Testis (tissue), 5 donors: ENCODE measurements around a stretch of chr5.

DNA sequence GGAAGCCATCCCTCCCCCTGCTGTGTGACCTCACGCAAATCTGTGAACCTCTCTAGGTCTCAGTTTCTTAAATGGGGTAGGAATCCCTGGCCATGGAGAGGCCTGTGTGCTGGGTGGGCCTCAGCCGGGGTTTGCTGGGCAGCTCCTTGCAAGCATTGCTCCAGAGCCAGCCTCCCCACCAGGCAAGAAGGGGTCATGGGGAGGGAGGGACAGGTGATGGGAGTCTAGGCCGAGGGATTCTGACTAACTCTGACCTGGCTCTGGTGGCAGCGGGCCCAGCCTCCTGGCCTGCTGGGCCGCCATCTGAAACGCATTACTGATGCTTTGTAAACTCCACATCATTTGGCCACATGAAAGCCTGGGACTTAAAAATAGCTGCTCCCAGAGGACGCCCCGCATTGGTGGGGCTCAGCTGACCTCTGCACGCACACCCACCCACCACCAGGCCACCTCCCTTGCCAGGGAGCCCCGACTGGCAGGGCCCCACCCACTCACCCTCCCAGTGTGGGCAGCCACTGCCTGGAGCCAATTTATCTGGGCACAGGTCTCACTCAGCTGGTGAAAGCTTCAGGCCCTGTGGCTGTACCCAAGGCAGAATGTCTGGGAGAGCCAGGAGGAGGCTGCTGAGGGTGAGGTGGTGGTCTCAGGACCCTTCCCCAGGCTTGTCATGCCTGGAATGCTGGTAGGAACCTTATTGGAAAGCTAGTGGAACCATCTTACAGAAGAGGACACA is 10.6 kb downstream of the TCF7 start:
- PRO-cap, 3 experiments, result no peak in any of the 3 experiments
- RAMPAGE, long total RNA, 2 experiments, result no peak in any of the 2 experiments
- RRBS, result no CpG with 5 or more reads among the region's 10 CpGs

GRCh38 chr5:134129207-134129938 is 14.9 kb downstream of the TCF7 start:
- PRO-cap, 3 experiments, result no peak in any of the 3 experiments
- RAMPAGE, long total RNA, 2 experiments, result no peak in any of the 2 experiments
- RRBS, result no CpG with 5 or more reads among the region's 15 CpGs

DNA sequence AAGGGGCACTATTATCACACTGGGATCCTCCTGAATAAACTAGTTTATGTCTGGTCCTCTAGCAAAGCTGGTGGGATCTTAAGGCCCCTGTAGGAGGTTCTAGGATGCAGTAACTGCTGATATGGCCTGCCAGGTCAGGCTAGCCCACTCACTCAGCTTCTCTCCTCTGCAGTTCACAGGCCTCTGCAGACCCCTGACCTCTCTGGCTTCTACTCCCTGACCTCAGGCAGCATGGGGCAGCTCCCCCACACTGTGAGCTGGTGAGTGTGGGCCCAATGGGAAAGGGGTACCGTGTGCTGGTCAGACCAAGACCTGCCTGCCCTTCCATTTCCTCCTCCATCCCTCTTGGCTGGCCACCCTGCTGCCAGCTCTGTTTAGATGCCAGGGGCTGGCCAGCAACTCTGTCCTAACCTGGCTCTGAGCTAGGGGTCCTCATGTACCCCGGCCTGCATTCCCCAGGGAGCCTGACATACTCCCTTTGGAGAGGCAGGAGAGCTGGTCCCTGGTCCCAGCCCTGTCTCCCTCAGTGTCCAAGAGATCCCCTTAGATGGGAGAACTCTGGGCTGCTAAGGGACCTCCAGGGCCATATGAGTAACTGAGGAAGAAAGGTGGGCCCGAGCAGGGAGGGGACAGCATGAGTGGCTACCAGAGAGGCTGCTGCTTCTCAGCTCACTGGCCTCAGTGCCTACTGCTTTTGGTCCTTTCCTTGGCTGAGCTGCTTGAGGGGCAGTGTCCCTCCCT is 24.5 kb downstream of the TCF7 start:
- PRO-cap, 3 experiments, result no peak in any of the 3 experiments
- RAMPAGE, long total RNA, 2 experiments, result no peak in any of the 2 experiments
- RRBS, result no CpG with 5 or more reads among the region's 3 CpGs

DNA sequence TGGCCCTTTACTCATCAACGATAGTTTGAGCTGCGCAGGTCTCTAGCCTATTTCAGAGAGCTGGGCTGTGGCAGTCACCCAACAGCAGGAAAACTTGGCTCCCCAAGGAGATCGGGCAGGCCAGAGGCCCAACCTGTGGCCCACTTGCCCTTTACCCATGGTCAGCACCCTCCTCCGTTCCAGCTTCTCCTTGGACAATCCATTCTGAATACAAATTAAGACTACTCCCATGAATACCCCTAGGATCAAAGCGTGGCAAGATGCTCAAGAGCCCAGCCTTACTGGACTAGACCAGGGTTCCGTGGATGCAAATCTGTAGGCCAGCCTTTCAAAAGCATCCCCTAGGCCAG is 25.2 kb downstream of the TCF7 start:
- PRO-cap, 3 experiments, result no peak in any of the 3 experiments
- RAMPAGE, long total RNA, 2 experiments, result no peak in any of the 2 experiments
- RRBS, result no CpG with 5 or more reads among the region's 6 CpGs

DNA sequence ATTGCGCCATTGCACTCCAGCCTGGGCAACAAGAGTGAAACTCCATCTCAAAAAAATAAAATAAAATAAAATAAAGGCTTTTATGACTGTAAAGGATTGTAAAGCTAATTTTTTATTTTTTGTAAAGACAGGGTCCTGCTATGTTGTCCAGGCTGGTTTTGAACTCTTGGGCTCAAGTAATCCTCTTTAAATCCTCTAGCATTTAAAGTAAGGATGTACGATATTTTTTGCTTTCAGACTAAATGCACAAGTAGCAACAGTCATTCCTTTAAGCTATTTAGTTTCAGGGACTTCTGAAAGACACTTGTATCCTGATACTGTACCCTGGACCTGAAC is 6.7 kb downstream of the SKP1 start:
- PRO-cap, 3 experiments, result no peak in any of the 3 experiments
- RAMPAGE, long total RNA, 2 experiments, result no peak in any of the 2 experiments
- RRBS, result no CpG with 5 or more reads among the region's 2 CpGs

- PRO-cap, 3 experiments, result no peak in any of the 3 experiments
- RAMPAGE, long total RNA, 2 experiments, result no peak in any of the 2 experiments
- RRBS, result no CpG with 5 or more reads among the region's 8 CpGs
Observed at GRCh38 chr5:134175676-134176076, 1.1 kb downstream of the SKP1 start.

DNA sequence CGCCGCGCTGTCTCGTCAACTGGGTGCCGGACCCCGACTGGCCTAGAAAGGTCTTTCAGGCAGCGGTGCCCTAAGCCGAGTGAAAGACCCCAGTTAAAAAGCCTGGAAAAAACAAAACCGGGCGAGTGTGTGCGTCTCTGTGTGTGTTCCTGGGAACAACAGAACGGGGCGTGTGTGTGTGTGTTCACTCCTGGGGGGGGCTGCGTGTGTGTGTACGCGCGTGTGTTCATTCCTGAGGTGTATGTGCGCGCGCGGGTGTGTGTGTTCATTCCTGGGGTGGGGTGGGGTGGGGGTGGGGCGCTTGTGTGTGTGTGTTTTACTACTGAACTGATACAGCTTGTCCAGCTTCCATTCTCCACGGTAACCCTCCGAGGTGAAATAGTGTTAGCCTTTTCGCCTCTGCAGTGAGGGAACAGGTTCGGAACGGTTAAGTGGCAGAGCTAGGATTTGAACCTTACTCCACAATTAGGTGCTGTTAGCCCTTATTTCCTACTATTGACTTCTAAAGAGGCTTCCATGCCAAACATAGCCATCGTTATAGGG is 497 bp upstream of the SKP1 start:
- PRO-cap, 3 experiments, result peak in 3 of 3 experiments; most common plus-strand start position 295 of the sequence (in 1); most common minus-strand start position 243 of the sequence (in 3)
- RAMPAGE, long total RNA, 2 experiments, result no peak in any of the 2 experiments
- RRBS, result 2% methylated on average over 7 of the region's 28 CpGs

DNA sequence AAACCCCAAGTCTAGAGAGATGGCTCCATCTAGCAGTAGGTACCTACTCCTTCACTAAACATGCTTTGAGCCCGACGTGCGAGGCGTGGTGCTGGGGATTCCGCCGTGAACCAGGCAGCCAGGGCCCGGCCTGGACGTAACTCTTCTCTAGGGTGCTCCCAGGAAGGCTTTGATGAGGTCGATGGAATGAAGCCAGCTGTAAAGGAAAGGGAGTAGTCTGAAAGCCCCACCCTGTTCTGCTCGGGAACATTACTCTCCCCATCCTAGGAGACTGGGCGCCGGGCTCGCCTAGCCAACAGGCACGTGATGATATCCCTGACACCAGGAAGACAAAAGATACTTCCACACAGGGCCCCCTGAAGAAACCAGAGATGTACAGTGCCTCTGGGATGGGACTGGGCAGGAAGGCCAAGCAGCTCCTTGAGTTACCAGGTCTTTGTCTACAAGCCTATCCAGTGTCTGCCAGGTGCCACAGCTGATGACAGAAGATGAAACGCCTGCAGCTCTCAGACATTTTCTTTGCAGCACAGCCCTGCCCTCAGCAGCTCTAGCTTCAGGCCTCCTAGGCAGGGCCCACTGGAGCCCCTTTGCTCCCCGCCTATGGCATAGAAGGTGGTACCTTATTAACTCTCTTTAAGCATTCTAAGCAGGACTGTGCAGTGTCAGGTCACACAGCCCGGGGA is 1.1 kb upstream of the SKP1 start:
- PRO-cap, 3 experiments, result peak in 2 of 3 experiments; most common minus-strand start position 171 of the sequence (in 1)
- RAMPAGE, long total RNA, 2 experiments, result no peak in any of the 2 experiments
- RRBS, result 17% methylated on average over 1 of the region's 17 CpGs

- PRO-cap, 3 experiments, result no peak in any of the 3 experiments
- RAMPAGE, long total RNA, 2 experiments, result no peak in any of the 2 experiments
- RRBS, result no CpG with 5 or more reads among the region's 4 CpGs
Observed at GRCh38 chr5:134203923-134204246, 22.0 kb downstream of the PPP2CA start.

DNA sequence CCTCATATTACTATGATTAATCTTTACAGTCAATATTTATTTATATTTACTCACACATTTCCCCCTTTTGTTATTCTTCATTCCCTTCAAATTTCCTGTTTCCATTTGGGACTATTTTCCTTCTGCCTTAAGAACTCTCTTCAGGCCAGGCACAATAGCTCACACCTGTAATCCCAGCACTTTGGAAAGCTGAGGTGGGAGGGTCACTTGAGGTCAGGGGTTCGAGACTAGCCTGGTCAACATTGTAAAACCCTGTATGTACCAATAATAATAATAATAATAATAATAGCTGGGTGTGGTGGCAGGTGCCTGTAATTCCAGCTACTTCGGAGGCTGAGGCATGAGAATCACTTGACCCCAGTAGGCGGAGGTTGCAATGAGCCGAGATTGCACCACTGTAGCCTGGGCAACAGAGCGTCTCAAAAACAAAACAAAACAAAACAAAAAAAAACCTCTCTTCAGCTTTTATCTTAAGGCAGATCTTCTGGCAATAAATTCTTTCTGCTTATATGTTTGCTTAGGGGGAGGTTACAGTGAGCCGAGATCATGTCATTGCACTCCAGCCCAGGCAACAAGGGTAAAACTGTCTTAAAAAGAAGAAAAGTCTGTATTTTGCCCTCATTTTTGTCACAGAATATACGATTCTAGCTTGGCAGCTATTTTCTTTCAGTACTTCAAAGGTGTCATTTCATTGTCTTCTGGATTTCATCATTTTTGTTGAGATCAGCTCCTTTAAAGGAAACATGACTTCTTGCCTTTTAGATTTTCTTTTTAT is 53.7 kb upstream of the PPP2CA start:
- PRO-cap, 3 experiments, result no peak in any of the 3 experiments
- RAMPAGE, long total RNA, 2 experiments, result no peak in any of the 2 experiments
- RRBS, result no CpG with 5 or more reads among the region's 7 CpGs

GRCh38 chr5:134335921-134336229 is 31.1 kb downstream of the CDKL3 start:
- PRO-cap, 3 experiments, result no peak in any of the 3 experiments
- RAMPAGE, long total RNA, 2 experiments, result no peak in any of the 2 experiments
- RRBS, result no CpG with 5 or more reads among the region's 5 CpGs

DNA sequence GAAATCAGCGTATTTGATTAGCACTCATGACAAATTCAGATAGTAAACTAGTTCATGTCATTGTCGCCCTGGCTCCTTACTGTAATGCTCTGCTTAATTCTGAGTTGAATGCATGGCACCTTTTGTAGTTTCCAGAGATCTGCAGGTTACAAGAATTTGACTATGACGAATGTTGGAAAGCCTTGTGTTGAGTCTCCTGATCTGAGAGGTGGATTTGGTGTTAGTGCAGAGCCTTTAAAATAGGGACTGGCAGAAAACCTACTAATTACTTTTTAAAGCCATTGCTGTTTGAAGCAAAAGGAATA is 1.5 kb downstream of the UBE2B start:
- PRO-cap, 3 experiments, result peak in 2 of 3 experiments; most common plus-strand start position 206 of the sequence (in 1); most common minus-strand start position 141 of the sequence (in 2)
- RAMPAGE, long total RNA, 2 experiments, result no peak in any of the 2 experiments
- RRBS, result no CpG with 5 or more reads among the region's 3 CpGs

- PRO-cap, 3 experiments, result no peak in any of the 3 experiments
- RAMPAGE, long total RNA, 2 experiments, result no peak in any of the 2 experiments
- RRBS, result no CpG with 5 or more reads among the region's 9 CpGs
Observed at GRCh38 chr5:134427544-134428141, 16.0 kb upstream of the CDKN2AIPNL start.

GRCh38 chr5:134503235-134503784 is 22.2 kb upstream of the JADE2 start:
- PRO-cap, 3 experiments, result peak in 2 of 3 experiments; most common plus-strand start chr5:134503649 (in 2); most common minus-strand start chr5:134503601 (in 1)
- RAMPAGE, long total RNA, 2 experiments, result no peak in any of the 2 experiments
- RRBS, result no CpG with 5 or more reads among the region's 6 CpGs

DNA sequence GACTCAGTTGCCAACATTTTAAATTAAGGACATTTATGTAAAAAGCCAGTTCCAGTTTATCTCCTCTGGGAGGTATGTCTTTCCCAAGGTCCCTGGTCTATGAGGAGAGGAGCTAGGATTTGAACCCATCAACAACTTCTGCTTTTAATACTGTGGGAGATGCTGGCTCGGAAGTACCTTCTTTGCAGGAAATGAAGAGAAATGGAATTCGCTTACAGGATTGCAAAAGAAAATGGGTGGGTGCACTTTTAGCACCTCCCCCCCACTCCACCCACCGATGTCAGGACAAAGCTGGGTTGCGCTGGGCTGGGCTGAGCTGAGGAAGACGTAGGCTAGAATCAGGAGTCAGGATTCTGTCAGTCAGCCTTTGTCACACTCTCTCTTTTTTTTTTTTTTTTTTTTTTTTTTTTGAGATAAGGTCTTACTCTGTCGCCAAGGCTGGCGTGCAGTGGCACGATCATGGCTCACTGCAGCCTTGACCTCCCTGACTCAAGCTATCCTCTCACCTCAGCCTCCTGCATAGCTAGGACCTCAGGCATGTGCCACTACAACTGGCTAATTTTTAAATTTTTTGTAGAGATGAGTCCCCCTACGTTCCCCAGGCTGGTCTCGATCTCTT is 8.0 kb downstream of the JADE2 start:
- PRO-cap, 3 experiments, result no peak in any of the 3 experiments
- RAMPAGE, long total RNA, 2 experiments, result no peak in any of the 2 experiments
- RRBS, result no CpG with 5 or more reads among the region's 10 CpGs

- PRO-cap, 3 experiments, result no peak in any of the 3 experiments
- RAMPAGE, long total RNA, 2 experiments, result no peak in any of the 2 experiments
- RRBS, result no CpG with 5 or more reads among the region's 6 CpGs
Observed at GRCh38 chr5:134553913-134554411, 28.5 kb downstream of the JADE2 start.

GRCh38 chr5:134576394-134577169 is 51.1 kb downstream of the JADE2 start:
- PRO-cap, 3 experiments, result no peak in any of the 3 experiments
- RAMPAGE, long total RNA, 2 experiments, result no peak in any of the 2 experiments
- RRBS, result no CpG with 5 or more reads among the region's 15 CpGs

DNA sequence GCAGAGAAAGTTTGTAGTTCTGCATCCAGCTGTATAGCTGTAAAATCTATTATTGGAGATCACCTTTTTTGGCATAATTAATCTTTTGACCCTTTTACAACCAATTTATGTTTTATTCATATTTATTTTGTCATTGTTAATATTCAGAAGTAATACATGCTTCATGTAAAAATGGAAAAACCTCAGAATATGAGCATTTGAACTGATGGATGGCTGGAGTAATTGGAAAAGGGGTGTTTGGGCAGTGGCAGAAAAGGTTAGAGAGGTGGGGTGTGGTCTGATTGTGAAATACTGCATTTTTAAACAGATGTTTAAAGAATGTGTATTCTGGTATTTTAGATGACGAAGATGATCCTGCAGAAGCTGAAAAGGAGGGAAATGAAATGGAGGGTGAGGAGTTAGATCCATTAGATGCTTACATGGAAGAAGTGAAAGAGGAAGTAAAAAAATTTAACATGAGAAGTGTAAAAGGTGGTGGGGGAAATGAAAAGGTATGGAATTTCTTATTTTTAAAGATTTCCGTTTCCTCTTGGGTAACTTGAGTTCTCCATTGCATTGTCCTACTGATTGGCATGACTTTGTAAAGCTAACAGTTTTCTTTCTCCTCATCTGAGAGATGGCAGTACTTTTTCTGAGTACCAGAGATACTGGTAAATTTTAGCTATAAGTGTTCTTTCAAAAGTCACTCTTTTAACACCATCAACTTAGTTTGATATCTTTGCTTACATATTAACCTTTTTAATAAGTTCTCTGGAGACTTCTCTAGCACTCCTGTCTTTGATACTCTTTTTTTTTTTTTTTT is 18.9 kb downstream of the DDX46 start:
- PRO-cap, 3 experiments, result no peak in any of the 3 experiments
- RAMPAGE, long total RNA, 2 experiments, result no peak in any of the 2 experiments
- RRBS, result no CpG with 5 or more reads among the region's 2 CpGs

DNA sequence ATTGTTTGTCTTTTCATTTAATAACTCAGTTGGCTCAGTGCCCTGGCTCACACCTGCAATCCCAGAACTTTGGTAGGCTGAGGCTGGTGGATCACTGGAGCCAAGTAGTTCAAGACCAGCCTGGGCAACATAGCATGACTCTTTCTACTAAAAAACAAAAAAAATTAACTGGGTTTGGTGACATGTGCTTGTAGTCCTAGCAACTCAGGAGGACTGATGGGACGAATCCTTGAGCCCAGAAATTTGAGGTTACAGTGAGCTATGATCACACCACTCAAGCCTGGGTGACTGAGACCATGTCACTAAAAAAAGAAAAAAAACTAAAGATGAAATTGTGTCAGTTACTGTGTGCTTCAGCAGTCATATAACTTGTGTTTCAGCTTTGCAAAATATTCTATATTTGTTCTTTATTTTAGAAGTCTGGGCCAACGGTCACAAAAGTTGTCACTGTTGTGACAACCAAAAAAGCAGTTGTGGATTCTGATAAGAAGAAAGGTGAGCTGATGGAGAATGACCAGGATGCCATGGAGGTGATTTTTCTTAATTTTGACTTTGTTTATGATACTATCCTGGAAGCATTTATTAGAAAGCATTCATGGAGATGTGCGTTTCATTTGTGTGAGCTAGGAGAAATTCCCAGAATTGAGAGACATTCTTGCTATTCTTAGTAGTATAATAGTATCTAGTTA is 22.3 kb downstream of the DDX46 start:
- PRO-cap, 3 experiments, result no peak in any of the 3 experiments
- RAMPAGE, long total RNA, 2 experiments, result no peak in any of the 2 experiments
- RRBS, result no CpG with 5 or more reads among the region's 3 CpGs

GRCh38 chr5:134928250-134928628 is 23.3 kb downstream of the PCBD2 start:
- PRO-cap, 3 experiments, result no peak in any of the 3 experiments
- RAMPAGE, long total RNA, 2 experiments, result no peak in any of the 2 experiments
- RRBS, result no CpG with 5 or more reads among the region's 10 CpGs